ENCODE measurements around a stretch of chr1.

- PRO-cap = no peak
- RAMPAGE, long total RNA, 5 experiments = no peak in any of the 5 experiments
- RRBS = no CpG with 5 or more reads among the region's 5 CpGs
Observed at GRCh38 chr1:200640892-200641298, 20.3 kb upstream of the KIF14 start.

- PRO-cap = bidirectional peak, plus-strand start at chr1:200738940, minus-strand start at chr1:200738743
- RAMPAGE, long total RNA, 5 experiments = no peak in any of the 5 experiments
- RRBS = 9% methylated on average over 1 of the region's 8 CpGs
Observed at GRCh38 chr1:200738580-200738768, 219 bp upstream of the CAMSAP2 start.

DNA sequence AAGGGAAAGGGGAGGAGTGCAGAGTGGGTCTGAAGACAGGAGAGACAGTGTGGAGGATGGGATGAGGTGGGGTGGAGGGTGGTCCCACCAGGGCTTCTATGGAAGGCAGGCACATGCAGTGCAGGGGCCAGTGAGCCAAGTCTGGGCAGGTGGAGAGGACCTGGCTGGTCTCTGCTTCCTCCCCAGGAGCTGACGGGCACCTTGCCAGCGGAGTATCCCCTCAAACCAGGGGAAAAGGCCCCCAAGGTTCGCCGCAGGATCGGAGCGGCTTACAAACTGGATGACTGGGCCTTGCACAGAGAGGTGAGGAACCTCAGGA is 5.2 kb downstream of the INAVA start:
- PRO-cap = unidirectional peak, plus-strand start at position 142 of the sequence
- RAMPAGE, long total RNA, 5 experiments = start-site peak on the plus strand in 1 of 5 experiments, centred at position 176 of the sequence, 64 reads per replicate
- RRBS = no CpG with 5 or more reads among the region's 6 CpGs

GRCh38 chr1:200991727-200992013 is 31.8 kb downstream of the KIF21B start:
- PRO-cap = no peak
- RAMPAGE, long total RNA, 5 experiments = no peak in any of the 5 experiments
- RRBS = no CpG with 5 or more reads among the region's 1 CpG

- PRO-cap = no peak
- RAMPAGE, long total RNA, 5 experiments = no peak in any of the 5 experiments
- RRBS = 2% methylated on average over 8 of the region's 14 CpGs
Observed at GRCh38 chr1:201153385-201154127, 718 bp downstream of the TMEM9 start.

DNA sequence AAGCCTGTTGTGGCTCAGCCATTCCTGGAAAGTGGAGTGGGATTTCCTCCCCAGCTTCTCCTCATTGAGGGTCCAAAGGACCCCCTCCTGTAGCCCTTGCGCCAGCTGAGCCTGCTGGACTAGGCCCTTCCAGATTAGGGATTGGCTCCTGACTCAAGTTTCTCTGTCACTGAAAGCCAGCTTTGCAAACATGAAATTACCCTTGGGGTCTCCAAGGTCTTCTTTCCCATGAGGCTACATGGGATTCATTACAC is 3.5 kb upstream of the IGFN1 start:
- PRO-cap = no peak
- RAMPAGE, long total RNA, 5 experiments = no peak in any of the 5 experiments
- RRBS = no CpG with 5 or more reads among the region's 1 CpG

DNA sequence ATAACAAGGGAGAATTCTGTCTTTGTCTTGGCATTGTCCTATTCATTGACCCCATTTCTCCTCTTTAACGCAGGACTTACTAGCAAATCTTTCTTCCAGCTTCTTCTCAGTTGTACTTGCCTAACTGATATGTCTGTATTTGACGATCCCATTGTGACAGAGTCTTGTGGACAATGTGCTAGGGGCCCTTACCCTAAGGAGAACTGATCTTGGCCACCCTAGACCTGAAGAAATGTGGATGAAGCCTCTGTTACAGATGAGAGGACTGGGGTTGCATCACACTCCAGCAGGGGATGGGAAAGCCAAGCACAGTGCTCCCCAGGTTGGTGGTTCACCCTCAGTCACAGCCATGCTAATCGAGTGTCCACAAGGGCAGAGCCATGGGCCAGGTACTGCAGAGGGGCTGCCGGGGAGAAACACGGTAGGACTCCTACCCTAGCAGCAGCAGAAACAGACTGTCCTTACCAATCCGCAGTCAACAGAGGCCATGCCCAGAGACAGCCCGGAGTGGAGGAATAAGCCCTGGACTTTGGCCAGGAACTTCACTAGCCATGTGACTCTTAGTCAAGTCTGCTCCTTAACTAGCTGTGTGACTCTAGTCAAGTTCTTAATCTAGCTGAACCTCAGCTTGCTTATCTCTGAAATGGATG is 15.5 kb downstream of the PKP1 start:
- PRO-cap = no peak
- RAMPAGE, long total RNA, 5 experiments = no peak in any of the 5 experiments
- RRBS = 62% methylated on average over 4 of the region's 7 CpGs

DNA sequence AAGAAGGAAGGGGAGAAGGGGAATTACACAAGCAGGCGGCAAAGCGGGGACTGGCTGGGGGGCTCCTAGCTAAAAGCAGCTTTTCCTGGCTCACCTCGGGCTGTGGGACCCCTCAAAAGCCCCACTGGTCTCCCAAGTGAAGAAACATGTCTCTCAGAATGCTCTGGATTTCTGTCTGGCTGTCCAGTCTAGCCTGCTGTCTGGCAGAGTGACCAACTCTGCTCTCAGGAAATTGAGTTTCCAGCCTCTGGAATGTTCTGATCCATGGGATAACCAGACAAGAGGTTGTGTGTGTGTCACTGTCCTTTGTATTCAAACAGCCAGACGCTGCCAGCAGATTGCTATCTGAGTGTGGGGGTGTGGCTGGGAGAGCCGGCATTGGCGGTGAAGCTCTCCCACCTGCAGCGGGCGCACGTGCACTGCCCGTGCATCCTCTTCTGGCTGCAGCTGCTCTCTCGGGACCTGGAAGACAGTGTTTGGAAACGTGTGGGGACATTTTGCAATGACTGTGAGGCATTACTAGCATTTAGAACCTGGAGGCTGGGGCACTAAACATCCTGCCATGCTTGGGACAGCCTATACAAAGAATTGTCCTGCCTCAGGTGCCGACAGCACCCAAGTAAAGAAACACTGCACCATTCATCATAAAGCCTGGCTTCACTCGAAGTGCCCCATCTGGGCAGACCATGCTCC is 26.1 kb downstream of the PKP1 start:
- PRO-cap = no peak
- RAMPAGE, long total RNA, 5 experiments = no peak in any of the 5 experiments
- RRBS = no CpG with 5 or more reads among the region's 14 CpGs

DNA sequence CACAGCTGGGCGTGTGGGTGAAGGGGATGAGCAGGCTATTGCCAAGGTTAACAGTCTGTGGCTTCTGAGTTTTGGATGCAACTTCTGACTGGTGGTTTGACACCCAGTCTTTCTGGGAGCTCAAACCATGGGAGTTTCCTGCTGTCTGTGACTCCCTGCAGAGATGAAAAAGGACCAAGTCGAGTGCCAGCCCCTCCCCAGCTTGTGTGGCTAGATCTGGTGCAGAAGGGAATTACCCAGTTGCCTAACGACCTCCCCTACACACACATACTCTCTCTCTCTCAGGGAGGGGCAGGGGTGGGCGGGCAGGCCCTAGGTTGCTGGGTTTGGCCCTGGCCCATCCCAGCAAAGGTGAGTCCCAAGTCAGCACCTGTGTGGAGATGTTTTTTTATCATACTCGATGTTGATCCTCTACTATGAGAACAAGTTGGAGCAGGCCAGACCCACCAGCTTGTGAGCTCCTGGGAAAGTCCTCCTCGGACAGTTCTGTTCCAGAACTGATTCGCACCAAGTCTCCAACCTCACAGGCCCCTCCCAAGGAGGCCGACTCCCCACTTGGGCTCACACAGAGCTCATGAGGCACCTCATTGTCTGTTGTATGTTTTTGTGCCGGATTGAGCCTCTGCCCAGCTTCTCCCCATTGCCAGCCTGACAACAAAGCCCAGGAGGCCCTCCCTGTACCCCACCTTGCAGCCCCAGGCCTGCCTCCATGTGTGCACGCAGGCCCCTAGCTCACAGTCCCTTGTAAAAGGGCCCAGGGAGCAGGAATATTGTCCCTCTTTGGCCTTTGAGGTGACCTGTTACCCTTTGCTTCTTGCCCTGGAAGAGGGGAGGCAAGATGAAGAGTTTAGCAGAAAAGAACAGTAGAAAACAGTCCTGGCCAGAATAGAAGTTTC is 28.4 kb downstream of the PKP1 start:
- PRO-cap = no peak
- RAMPAGE, long total RNA, 5 experiments = no peak in any of the 5 experiments
- RRBS = no CpG with 5 or more reads among the region's 10 CpGs

DNA sequence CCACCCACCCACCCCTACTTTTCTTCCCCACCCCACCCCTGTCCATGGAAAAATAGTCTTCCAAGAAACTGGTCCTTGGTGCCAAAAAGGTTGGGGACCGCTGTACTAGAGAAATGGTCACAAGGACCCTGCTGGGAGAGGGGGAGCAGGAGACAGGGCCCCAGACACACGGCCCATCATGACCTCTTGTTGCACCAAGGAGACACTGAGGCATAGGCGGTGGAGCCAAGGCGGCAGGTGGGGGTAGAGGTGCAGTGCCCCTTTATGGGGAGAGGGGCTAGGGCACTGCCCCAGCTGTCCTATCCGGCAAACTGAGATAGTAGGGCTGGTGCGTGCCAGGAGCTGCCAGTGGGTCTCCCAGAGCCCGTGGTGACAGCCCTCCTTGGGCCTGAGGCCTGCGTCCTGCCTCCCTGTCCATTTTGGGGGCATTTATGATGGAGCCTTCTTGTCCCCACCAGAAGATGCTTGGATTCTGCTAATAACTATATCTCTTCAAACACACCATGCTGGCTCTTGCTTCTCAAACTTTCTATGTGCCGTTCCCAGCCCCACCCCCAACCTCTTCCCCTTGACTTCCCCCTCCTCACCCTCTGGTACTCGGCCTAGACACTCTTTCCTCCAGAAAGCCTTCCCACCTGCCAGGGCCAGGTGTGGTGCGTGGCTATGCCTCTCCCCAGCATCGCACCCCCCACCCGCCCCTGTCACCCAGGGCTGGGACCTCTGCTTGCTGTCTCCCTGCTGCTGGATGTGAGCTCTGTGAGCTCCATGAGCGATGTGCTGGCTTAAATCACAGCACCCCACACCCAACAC is 20.1 kb downstream of the TNNT2 start:
- PRO-cap = no peak
- RAMPAGE, long total RNA, 5 experiments = no peak in any of the 5 experiments
- RRBS = no CpG with 5 or more reads among the region's 14 CpGs

- PRO-cap = no peak
- RAMPAGE, long total RNA, 5 experiments = no peak in any of the 5 experiments
- RRBS = no CpG with 5 or more reads among the region's 13 CpGs
Observed at GRCh38 chr1:201374580-201375597, 2.6 kb downstream of the TNNT2 start.

DNA sequence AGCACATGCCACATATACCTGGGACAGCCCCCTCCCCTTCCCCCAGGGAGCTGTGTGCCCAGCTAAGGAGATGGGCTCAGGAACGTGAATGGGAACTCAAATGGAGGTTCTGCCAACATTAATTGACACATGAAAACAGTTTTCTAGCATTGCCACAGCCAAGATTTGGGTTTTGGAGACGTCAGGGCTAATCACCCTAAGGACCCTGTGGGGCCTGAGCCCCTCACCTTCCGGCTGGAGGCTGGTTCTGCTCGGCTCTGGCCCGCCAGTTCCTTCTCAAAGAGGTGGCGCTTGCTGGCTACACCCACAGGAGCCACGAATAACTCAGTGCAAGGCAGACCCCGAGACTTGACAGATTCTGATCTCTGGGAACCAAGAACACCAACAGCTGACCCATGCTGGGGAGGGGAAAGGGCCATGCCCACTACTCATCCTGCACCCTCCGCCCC is 5.4 kb upstream of the TNNT2 start:
- PRO-cap = unidirectional peak, minus-strand start at position 264 of the sequence
- RAMPAGE, long total RNA, 5 experiments = no peak in any of the 5 experiments
- RRBS = no CpG with 5 or more reads among the region's 9 CpGs

GRCh38 chr1:201456590-201457456 is 12.2 kb downstream of the PHLDA3 start:
- PRO-cap = no peak
- RAMPAGE, long total RNA, 5 experiments = no peak in any of the 5 experiments
- RRBS = no CpG with 5 or more reads among the region's 10 CpGs

GRCh38 chr1:201483792-201484926 is 15.2 kb upstream of the PHLDA3 start:
- PRO-cap = unidirectional peak, minus-strand start at chr1:201484120; unidirectional peak, minus-strand start at chr1:201484174
- RAMPAGE, long total RNA, 5 experiments = start-site peak on the minus strand in 1 of 5 experiments, at chr1:201483816-201484416 at its widest, 864 to 1,372 reads per replicate
- RRBS = no CpG with 5 or more reads among the region's 6 CpGs

GRCh38 chr1:201500283-201500560 is 6.7 kb downstream of the CSRP1 start:
- PRO-cap = bidirectional peak, plus-strand start at chr1:201500460, minus-strand start at chr1:201500185
- RAMPAGE, long total RNA, 5 experiments = no peak in any of the 5 experiments
- RRBS = no CpG with 5 or more reads among the region's 4 CpGs

DNA sequence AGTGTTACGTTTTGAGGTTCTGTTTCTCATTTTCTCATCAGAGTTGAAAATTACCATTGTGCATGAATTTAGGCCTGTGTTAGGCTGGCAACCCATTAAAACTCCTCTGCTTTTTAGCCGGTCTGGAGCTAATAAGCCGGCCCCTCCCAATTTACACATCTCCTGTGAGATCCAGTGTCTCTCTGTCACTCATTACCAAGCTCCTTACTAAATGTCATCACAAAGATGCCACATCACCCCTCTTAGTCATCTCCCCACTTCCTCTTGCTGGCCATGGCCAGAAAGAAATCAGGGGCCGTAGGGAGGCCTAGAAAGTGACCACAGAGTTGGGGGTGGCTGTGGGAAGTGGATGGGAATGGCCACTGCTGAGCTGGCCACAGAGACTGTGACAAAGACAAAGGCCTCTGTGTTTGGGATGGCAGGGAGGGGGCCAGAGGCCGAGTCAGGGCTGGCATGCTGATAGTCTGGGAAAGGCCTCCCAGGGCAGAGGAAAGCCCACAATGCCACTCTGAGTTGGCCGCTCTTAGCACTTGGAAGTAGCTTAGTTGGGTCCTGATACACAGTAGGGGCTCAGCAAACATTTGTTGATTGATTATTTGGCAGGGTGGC is 12.9 kb downstream of the NAV1 start:
- PRO-cap = no peak
- RAMPAGE, long total RNA, 5 experiments = no peak in any of the 5 experiments
- RRBS = no CpG with 5 or more reads among the region's 6 CpGs

DNA sequence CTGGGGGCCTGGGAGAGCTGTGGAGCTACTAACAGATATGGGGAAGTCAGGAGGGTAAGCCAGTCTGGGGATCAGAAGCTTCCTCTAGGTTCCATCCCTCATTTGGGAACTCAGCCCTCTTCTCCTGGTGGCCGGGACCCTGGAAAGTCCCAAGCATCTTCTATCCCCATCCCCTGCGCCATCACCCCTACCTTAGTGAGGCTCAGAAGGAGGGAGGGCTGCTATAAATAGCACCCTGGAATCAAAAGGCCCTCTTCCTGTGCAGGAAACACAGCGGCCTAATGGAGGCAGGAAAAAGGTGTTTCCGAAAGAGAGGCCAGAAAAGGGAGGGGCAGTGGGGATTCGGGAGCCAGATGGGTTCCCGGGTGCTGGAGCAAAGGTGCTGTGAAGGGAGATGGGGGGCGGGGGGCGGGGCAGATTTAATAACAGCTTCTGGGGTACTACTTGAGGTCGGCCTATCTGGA is 16.6 kb downstream of the NAV1 start:
- PRO-cap = no peak
- RAMPAGE, long total RNA, 5 experiments = no peak in any of the 5 experiments
- RRBS = no CpG with 5 or more reads among the region's 9 CpGs

- PRO-cap = no peak
- RAMPAGE, long total RNA, 5 experiments = no peak in any of the 5 experiments
- RRBS = no CpG with 5 or more reads among the region's 6 CpGs
Observed at GRCh38 chr1:201602653-201603406, 63.9 kb downstream of the NAV1 start.

DNA sequence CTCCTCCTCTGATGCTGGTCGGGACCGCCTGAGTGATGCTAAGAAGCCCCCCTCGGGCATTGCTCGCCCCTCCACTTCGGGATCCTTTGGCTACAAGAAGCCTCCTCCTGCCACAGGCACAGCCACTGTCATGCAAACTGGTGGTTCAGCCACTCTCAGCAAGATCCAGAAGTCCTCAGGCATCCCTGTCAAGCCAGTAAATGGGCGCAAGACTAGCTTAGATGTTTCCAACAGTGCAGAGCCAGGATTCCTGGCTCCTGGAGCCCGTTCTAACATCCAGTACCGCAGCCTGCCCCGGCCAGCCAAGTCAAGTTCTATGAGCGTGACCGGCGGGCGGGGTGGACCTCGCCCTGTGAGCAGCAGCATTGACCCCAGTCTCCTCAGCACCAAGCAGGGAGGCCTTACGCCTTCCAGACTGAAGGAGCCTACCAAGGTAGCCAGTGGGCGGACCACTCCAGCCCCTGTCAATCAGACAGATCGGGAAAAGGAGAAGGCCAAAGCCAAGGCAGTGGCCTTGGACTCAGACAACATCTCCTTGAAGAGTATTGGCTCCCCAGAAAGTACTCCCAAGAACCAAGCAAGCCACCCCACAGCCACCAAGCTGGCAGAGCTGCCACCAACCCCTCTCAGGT is 46.6 kb upstream of the IPO9 start:
- PRO-cap = no peak
- RAMPAGE, long total RNA, 5 experiments = start-site peak on the plus strand in 4 of 5 experiments, centred at positions 300 to 495 of the sequence, 14 to 34 reads per replicate
- RRBS = no CpG with 5 or more reads among the region's 17 CpGs

DNA sequence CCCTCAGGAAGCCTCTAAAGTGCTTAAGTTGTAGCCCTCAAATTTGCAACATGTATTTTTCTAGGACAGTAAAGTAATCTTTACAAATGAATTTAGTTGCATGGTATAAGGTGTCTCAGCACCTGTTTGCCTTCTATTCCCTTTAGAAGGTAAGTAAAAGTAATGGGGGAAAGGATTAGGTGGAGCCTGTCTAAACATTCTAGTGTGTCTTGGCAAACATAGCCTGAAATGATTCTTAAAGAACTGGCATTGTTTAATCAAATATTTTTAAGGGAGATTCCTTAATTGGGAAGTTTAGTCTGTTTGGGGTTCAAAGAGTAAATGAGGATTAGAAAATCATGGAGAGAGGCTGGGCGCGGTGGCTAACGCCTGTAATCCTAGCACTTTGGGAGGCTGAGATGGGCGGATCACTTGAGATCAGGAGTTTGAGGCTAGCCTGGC is 11.8 kb upstream of the SHISA4 start:
- PRO-cap = no peak
- RAMPAGE, long total RNA, 5 experiments = no peak in any of the 5 experiments
- RRBS = no CpG with 5 or more reads among the region's 4 CpGs

All from stomach (tissue), 7 donors.